ENCODE results near the genes SCLT1, SLC7A11, NDUFC1 and MGST2.

- PRO-cap, result bidirectional peak, plus-strand start at chr4:129093698, minus-strand start at chr4:129093538
- RAMPAGE, long total RNA, result start-site peak on the plus strand at chr4:129093712-129093753, 8 and 11 reads in 2 replicates
These were observed at the start of gene SCLT1 for GRCh38 chr4:129093007-129094155. TSS of gene SCLT1 (minus strand) at chr4:129093539.

DNA sequence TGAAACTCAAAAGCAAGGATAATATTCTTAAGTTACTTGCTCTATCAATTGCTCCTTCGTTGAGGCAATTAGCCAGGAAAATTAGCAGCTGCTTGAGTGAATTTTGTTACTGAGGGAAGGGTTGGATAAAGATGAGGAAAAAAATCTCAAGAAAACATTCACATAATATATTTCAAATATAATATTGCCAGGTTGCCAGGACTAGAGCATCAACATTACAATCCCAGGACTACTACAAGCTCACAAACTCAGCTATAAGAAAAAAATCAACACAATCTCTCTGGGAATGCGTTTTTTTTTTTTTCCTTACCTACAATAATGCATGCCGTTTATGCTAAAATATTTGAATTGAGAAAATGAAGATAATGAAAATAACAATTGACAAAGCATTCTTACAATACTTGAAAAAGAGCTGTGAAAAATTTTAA is 1129.1 kb downstream of the C4orf33 start:
- PRO-cap, result no peak
- RAMPAGE, long total RNA, result no peak

DNA sequence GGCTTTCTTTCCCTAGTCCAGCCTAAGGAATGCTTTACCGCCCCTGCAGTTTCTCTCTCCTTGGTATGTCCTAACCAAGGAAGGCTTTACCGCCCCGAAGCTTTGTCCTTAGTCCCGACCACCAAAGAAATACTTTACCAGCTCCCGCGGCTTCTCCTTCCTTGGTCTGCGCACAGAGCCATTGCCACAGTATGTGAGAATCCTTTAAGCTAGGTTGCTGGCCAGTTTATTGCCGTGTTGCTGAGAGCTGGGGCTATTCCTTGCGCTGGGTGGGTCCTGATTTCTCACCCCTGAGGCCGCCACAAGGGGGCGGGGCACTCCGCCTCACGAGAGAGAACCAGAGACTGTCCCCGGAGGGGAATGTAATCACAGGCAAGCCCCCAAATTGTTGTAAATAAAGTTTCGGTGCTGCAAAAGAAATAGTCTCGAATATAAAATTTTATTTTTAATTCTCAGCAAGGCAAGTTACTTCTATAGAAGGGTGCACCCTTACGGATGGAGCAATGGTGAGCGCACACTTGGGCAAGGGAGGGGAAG is 331.0 kb upstream of the PCDH10 start:
- PRO-cap, result no peak
- RAMPAGE, long total RNA, result no peak

GRCh38 chr4:133152477-133153114 is 3.5 kb downstream of the PCDH10 start:
- PRO-cap, result no peak
- RAMPAGE, long total RNA, result no peak

DNA sequence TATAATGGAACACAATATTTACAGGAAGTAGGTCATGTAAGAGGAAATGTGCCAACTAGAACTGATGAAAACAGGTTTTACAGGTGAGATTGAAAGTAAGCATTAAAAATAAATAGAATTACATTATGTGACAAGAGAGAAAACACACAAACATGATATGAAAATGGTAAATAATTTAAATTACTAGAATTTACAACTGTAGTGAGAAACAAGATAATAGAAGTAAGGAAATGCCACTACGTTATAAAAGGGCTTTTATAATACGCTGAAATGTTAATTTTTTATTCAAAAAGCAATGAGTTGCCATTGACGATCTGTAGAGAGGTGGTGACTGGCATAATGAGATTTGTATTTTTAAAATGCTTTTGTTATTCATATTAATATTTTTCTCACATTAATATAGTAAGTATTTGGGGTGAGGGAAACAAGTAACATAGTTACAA is 315.0 kb downstream of the PABPC4L start:
- PRO-cap, result no peak
- RAMPAGE, long total RNA, result no peak

DNA sequence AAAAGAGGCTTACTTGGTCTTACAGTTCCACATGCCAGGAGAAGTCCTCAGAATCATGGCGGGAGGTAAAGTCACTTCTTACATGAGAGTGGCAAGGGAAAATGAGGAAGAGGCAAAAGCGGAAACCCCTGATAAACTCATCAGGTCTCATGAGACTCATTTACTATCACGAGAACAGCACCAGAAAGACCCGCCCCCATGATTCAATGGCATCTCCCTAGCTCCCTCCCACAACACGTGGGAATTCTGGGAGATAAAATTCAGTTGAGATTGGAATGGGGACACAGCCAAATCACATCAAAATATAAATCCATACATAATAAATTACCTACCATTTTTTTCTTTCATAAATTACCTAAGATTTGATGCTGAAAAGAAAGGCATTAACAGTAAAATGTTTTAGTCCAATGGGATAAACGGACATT is 611.0 kb downstream of the PCDH18 start:
- PRO-cap, result no peak
- RAMPAGE, long total RNA, result no peak

DNA sequence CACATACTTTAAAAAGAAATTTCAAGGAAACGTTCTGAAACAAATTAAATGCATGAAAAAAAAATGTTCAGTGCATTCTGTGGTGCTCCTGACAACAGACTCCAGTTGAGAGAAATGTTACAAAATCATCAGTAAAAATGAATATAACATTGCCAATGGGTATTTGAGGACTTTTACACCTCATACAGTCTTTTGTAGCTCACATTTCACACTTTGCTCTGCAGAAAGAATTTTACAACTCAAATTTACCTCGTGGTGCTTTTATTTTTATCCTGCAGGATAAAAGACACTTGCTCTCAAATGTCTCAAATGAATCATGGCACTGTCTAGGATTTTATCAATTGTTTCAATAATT is 60.6 kb downstream of the SLC7A11 start:
- PRO-cap, result no peak
- RAMPAGE, long total RNA, result no peak

DNA sequence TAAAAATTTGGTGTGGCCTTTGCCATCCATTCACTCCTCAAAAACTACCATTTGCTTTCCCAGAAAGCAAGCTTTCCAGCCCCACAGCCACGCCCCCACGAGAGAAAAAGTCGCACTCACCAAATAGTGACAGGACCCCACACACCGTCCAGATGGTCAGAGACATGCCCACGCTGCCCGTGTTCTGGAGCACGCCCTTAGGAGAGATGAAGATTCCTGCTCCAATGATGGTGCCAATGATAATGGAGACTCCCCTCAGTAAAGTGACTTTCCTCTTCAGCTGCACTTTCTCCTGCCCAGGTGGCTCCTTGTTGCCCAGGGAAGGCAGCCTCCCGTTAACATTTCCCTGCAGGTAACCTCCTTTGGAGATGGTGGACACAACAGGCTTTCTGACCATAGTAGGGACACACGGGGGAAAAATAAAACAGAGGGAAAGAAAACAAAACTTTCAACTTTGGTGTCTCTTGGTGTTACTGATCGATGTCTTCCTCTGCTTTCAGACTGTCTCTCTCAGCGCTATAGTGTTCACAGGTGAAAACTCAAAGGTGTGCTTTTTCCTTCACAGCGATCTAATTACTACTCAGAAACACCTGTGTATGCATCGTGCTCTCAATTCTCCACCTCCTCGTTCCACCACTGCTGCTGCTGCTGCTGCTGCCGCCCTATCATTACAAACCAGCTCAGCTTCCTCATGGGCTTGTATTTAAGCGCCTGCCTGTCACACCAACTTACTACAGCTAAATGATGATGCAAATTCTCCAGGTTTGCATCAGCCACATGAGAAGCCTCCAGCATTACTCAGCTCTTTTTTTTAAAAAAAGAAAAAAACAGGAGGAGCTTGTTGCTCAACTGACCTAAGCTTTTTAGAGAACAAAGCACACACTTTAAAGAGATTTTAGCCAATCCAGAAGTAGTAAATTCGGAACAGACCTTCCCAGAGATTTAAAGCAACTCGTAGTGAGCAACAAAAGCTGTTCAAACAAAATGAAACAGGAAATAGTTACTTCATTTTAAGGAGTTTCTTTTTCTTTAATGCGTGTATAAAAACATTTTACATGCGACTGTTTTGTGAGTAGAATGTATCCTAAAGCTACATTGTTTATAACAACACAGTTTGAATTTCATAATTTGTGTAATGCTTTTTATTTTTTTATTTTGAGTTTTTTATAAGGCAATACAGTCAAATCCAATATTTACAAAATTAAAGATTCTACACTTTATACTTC is at the start of gene SLC7A11:
TSS of gene SLC7A11 (minus strand) at position 677 of the 1,226 bp plus-strand sequence.
- PRO-cap, result unidirectional peak, minus-strand start at position 677 of the sequence
- RAMPAGE, long total RNA, result no peak

- PRO-cap, result no peak
- RAMPAGE, long total RNA, result no peak
These were observed 92.3 kb upstream of the SLC7A11 start for GRCh38 chr4:138334499-138334872.

- PRO-cap, result no peak
- RAMPAGE, long total RNA, result no peak
These were observed 148.2 kb upstream of the SLC7A11 start for GRCh38 chr4:138390278-138390784.

DNA sequence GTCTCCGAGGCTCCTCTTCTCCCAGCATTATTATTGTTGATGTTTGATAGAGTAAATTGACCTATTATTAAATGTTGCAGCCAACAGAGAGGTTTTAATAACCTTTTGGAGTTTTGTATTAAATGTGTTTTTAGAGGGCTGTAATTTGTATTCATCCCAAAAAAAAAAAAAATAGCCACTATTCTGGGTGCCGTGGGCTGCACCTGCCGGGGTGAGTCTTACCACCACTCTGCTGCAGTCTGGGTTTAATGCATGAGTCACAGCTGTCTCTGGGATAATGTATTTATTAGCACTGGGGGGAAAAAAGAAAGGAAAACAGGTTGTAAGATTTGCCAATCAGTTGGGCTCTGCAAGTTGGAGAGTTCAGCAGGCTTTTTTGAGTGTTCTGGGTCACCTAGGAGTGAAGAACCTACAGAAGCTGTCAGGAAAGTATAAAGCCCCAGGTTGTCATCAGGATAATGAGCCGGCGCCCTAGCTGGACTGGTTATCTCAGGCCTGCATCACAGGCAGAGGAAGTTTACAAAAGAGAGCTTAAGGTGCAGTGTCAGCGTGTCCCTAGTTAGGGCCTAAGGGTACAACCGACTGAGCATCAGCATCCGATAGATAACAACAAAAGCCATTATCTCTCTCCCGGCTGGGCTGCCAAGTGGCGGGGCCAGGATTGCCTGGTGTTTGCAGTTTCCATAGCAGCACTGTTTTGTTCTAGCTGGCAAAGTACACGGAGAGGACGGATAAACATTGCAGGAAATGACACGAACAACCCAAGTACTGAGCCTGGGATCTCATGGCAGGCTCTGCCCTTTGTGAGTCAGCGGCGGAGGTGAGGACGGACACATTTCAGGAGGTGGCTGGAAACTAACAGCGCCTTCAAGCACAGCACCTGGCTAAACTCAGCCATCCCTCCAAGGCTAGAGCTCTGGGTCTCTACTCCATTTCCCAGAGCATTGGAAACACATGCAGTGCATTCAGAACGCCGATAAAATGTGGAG is 104.8 kb upstream of the NOCT start:
- PRO-cap, result no peak
- RAMPAGE, long total RNA, result no peak

DNA sequence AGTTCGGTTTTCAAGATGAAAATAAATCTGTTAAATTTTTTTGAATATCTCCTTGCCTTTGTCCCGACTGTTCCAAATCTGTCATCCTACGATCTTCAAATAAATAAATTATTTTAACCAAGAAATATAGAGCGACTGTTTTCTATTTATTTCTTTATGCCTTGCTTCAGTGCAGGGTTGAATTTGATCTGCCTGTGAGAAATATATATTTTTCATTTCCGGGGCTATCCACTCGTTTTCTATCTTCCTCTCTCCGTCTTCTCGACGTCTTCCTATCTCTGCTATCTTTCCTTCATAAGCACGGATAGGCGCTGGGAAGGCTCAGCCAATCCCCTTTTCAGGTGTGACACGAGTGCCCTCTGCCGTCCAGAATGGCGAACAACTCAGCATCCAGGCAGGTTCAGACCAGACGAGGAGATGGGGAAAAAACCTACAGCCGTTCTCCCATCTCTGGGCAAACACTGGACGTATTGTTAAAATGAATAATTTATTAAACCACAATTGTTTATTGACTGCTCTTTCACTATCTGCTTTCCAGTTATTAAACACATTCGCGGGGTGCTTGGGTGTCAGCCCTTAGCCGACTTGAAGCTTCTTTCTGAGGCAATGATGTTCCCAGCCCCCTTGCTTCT is 96.5 kb upstream of the NOCT start:
- PRO-cap, result no peak
- RAMPAGE, long total RNA, result no peak

GRCh38 chr4:139164639-139165515 is 12.1 kb downstream of the ELF2 start:
- PRO-cap, result no peak
- RAMPAGE, long total RNA, result no peak

DNA sequence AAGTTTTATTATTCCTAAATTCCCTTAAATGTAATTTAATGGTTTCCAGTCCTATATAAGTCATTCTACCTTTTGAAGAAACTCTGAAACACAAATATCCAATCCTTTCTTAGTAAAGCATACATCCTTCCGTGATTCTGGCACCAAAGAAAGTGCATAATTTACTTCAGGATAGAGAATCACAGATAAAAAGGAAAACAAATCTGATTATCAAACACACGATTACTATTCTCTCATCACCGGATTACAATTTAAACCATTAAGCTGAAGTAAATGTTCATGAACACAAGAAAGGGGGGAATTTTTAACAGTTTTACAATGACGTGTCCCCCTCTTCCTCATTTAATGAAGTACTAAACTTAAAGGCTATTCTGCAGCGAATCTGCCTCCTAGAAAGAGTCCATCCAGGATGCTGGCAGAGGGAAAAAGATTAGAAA is 1.5 kb downstream of the ELF2 start:
- PRO-cap, result no peak
- RAMPAGE, long total RNA, result no peak

DNA sequence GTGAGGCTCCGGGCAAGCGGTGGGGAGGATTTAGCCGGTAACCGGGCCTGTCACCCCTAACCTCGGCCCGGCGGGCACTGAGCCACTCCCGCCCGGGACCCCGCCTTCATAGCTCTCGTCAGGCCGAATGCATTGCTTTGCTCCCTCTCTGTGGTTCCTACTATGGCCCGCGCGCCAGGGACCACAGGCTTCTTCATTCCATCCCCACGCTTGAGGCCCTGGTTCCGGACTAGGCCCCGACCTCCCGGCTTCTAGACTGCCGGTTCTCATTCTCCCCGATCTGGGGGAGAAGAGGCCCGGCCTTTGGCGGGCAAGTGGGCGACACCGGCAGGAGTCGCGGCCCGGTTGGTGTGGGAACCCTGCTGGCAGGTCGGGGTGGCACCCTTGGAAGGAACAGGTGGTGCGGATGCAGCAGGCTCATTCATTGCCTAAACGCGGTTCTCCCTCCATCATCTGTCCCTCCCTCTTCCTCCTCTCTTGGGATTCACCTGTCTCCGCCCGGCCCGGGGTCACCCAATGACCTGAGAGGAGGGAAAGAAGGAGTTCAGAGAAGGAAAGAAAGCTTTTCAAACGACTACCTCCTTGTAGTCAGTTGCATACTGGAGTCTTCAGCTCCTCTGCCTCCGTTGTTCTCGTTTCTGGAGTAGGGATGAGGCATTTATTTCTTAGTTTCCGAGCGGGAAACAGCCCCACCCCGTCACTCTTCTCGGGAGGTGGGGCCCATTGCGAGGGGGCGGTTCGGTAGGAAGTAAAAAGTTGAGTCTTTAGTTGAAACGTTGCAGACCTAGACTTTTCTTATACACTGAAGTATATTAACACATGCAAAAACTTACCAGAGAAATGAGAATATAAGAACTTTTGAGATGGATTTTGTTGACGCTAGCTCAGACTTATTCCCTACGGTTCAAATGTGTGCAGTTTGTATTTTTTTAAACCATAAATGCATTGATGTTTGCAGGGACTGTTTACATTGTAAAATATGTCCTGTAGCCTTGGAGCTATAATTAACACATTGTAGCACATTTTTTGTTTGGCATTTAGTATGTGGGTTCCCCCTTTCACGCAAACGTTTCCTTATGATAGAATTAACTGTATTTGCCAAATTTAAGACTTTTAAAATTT is at the start of gene NDUFC1:
TSS of gene NDUFC1 (minus strand) at position 640 of the 1,122 bp plus-strand sequence.
- PRO-cap, result unidirectional peak, minus-strand start at position 79 of the sequence; unidirectional peak, minus-strand start at position 395 of the sequence; unidirectional peak, minus-strand start at position 415 of the sequence; unidirectional peak, minus-strand start at position 633 of the sequence
- RAMPAGE, long total RNA, result no peak

GRCh38 chr4:139351043-139351500 is 48.8 kb upstream of the NDUFC1 start:
- PRO-cap, result no peak
- RAMPAGE, long total RNA, result no peak

GRCh38 chr4:139357130-139357550 is 54.9 kb upstream of the NDUFC1 start:
- PRO-cap, result no peak
- RAMPAGE, long total RNA, result no peak

DNA sequence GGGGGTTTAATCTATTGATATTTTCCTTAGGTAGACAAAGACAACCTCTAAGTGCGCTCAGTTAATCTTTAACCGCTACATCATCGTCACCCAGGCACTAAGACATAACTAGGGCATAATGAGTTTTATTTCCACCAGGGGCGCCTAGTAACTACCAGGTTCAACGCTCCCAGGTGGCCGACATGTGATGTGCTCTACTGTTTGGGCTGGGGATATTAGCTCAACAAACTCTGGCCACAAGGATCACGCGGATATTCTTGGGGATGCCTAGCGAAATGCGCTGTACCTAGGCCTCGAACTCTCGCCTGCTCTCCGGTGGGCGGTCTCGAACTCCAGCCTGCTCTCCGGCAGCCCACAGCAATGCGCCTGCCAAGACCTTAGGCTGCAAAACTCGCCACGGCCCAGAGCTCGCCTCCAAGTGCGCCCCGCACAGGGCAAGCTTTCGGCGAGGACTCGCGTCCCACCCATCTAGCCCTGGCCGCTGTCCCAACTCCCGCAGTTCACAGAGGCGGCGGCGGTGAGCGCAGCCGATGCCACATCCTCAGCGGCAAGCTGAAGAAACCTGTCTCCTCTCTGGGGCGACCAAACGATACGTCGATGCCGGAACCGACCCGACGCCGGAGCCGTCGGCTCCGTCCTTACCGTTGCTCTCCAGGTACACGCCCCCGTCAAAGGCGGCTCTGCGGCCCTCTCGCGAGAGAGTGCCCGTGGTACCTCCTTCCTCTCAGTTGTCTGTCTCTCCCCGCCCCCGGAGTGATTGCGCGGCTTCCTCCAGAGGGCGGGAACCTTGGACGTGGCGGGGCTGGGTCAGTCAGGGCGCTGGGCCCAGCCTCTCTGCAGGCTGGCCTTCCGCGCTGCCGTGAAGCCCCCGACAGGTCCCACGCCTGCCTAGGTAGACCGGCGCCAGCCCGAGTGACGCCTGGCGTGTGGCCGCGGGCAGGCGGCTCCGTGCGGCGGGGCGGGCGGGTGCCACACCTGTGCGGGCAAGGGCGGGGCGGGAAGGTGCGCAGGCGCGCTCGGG is 568 bp upstream of the RAB33B start:
- PRO-cap, result bidirectional peak, plus-strand start at position 242 of the sequence, minus-strand start at position 99 of the sequence; bidirectional peak, plus-strand start at position 774 of the sequence, minus-strand start at position 651 of the sequence; bidirectional peak, plus-strand start outside the sequence, minus-strand start at position 914 of the sequence
- RAMPAGE, long total RNA, result start-site peak on the minus strand centred at position 636 of the sequence, 69 bp wide, 20 and 17 reads in 2 replicates

DNA sequence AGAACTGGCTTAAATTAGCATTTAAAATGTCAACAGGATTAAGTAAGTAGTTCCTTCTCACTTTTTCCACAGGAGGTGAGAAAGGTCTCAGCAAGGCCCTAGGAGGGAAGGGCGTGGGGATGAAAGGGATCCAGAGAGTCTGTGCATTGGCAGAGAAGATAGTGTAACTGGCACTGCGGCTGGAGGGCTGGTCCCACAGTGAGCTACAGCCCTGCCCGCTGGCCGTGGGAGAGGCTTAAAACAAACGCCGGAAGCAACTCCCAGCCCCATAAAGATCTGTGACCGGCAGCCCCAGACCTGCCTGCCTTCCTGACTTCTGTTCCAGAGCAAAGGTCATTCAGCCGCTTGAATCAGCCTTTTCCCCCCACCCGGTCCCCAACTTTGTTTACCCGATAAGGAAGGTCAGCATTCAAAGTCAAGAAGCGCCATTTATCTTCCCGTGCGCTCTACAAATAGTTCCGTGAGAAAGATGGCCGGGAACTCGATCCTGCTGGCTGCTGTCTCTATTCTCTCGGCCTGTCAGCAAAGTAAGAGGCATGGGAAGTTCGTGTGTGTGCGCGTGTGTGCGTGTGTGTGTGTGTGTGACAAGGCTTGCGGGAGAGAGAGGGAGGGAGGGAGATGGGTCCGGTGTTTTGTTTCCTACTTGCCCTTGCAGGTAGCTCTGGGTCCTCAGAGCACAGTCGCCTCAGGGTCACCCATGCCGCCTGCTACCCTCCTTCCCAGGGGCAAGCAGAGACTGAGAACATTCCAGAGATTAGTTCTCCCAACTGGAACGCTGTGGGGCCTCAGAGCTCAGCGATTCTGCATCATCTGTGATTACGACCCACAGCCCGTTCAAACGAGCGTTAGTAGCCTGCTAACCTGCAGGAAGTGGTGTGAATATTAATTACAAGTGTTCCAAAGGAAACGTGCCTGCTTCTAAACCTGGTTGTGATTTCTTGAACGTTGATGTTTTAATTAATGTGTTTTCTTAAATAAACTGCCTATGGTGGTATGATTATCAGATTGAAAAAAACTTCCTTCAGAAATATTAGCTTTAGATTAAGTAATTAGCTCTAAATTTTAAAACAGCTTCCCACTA is at the start of gene MGST2:
TSS of gene MGST2 (plus strand) at position 269 of the 1,081 bp plus-strand sequence.
- PRO-cap, result bidirectional peak, plus-strand start at position 300 of the sequence, minus-strand start at position 169 of the sequence
- RAMPAGE, long total RNA, result start-site peak on the plus strand centred at position 283 of the sequence, 43 bp wide, 150 and 142 reads in 2 replicates

- PRO-cap, result no peak
- RAMPAGE, long total RNA, result no peak
These were observed 98.5 kb downstream of the MGST2 start for GRCh38 chr4:139764046-139764550.

Measured in Karpas-422 (cell line).